Colon Carcinoma Metastatic in the Brain (tissue), 2 donors: ENCODE measurements around a stretch of chr9.

GRCh38 chr9:137026799-137027210 is 1.2 kb downstream of the ABCA2 start:
- PRO-cap, 2 experiments: no peak in any of the 2 experiments

- PRO-cap, 2 experiments: no peak in any of the 2 experiments
Measured at GRCh38 chr9:137040180-137040827, 5.7 kb downstream of the NPDC1 start.

DNA sequence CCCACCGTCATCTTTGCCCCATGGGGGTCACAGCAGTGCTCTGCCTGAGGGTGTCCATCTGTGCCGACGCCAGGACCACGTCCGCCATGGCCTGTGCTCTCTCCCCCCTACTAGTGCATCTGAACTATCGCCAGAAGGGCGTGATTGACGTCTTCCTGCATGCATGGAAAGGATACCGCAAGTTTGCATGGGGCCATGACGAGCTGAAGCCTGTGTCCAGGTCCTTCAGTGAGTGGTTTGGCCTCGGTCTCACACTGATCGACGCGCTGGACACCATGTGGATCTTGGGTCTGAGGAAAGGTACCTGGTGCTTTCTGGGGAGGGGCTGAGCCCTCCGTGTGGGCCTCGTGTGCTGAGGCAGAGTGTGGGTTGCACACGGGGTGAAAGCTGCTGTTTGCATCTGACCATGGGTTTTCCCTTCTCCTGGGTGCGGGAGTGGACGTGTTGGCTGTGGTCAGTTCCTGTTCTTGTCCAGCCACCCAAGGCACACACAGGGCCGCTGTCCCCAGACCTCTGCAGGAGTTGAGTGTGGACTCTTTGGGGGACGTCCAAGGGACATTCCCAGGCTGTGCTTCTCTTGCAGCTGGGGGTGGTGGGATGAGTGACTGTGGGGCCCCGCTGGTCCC is 12.9 kb downstream of the MAN1B1 start:
- PRO-cap, 2 experiments: no peak in any of the 2 experiments

GRCh38 chr9:137106522-137107101 is 7.9 kb downstream of the DPP7 start:
- PRO-cap, 2 experiments: no peak in any of the 2 experiments

- PRO-cap, 2 experiments: no peak in any of the 2 experiments
Measured at GRCh38 chr9:137170222-137170569, 345 bp upstream of the LRRC26 start.

DNA sequence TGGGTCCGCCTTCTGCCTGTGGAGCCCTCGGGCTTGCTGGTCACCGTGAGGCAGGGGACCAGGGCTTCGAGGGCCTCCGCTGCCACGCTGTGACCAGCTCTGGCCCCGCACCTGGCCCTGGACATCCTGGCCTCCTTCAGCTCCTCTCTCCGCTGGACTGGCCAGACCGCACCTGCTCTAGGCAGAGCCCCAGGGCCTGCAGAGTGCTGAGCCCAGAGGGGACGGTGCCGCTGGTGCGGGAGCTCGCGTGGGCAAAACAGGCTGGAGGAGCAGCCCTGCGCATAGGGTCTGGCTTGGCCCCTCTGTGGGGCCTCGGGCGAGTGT is 828 bp upstream of the RNF208 start:
- PRO-cap, 2 experiments: no peak in any of the 2 experiments

DNA sequence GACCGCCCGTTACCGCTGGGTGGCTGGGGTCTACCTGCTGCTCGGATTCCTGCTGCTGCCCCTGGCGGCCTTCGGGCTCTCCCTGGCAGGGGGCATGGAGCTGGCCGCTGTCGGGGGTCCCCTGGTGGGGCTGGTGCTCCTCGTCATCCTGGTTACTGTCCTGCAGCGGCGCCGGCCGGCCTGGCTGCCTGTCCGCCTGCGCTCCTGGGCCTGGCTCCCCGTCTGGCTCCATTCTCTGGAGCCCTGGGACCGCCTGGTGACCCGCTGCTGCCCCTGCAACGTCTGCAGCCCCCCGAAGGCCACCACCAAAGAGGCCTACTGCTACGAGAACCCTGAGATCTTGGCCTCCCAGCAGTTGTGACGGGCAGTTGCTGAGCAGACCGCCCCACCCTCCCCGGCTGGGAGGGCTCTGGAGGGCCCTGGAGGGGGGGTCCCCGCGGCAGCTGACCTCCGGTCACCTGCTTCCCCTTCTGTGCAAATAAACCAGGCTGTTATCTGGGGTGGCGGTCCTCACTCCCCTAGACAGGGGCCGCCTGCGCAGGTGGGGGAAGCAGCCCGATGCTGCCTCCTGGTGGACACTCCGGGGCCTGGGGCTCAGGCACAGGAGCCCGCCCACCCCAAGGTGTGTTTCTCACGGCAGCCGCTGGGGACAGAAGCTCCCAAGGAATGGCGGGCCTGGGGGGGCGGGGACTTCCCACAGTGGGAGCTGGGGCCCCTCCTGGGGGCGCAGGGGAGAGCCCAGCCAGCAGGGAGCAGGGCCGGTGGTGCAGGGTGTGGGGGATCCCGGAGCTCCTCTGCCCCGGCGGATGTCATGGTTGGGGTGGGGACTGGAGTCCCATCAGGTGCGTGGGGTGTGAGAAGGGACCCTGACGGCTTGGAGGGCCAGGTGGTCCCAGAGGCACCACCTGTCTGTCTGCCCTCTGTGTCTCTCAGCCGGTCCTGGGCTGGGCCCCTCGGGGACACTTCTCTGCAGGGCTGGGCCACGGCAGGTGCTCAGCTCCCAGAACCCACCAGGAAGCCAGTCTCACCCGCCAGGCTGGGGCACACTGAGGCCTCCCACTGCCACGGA is 4.7 kb upstream of the TUBB4B start:
- PRO-cap, 2 experiments: no peak in any of the 2 experiments

DNA sequence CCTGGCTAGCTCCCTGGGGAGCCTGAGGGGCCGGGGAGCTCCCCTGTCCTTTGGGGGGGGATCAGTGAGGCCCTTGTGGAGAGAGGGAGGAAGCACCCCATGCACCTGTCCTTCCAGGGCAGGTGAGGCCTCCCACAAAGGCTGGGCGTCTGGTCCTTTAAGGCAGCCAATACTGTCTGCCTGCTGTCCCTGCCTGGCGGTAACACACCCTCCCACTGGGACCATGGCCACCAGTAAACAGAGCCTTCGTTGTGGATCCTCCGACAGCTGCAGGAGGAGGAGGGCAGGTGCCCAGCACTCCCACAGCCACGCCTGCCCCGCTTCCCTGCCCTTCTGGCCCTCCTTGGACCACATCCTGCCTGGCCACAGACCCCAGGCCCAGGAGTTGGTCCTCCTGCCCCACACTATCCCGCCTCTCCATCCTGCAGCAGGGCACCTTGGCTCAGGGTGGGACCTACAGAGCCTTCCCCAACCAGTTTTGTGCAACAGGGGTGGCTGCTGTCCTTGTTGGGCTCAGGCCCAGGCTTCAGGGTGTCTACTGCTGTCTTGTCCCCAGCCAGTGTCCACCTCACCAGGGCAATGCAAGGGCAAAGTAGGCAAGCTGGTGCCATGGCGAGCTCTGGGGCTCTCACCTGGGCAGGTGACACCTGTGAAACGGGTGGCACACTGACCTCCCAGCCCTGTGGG is 3.0 kb upstream of the TUBB4B start:
- PRO-cap, 2 experiments: peak in 2 of 2 experiments; most common plus-strand start position 240 of the sequence (in 1); most common minus-strand start position 113 of the sequence (in 1)

- PRO-cap, 2 experiments: peak in 2 of 2 experiments; most common plus-strand start chr9:137310856 (in 2)
Measured at GRCh38 chr9:137310357-137311018, 8.4 kb upstream of the NRARP start.

DNA sequence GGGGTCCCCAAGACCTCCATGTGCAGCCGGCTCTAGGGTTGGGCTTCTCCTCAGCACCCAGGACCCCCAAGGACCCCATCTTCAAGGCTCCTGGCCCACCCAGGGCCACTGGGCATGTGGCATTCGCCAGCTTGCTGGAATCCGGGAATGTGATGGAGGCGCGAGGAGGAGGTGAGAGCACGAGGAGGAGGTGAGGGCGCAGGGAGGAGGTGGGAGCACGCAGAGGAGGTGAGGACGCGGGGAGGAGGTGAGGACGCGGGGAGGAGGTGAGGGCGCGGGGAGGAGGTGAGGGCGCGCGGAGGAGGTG is 41.2 kb downstream of the EXD3 start:
- PRO-cap, 2 experiments: no peak in any of the 2 experiments

- PRO-cap, 2 experiments: no peak in any of the 2 experiments
Measured at GRCh38 chr9:137391304-137391852, 31.6 kb downstream of the EXD3 start.

DNA sequence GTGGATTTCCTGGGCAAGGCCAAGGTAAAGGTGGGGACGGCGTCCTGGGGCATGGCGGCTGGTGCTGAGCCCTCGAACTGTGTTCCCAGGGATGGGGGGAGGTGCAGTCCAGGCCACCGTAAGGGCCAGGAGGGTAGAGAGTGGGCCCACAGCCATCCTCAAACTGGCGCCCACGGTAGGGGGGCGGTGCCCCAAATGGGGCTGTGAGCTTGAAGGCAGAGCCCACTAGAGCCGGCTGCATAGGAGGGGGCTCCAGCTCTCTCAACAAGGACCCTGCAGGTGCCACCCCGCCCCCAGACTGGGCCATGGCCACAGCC is 6.1 kb downstream of the NOXA1 start:
- PRO-cap, 2 experiments: no peak in any of the 2 experiments

GRCh38 chr9:137452211-137452968 is 6.7 kb downstream of the NSMF start:
- PRO-cap, 2 experiments: no peak in any of the 2 experiments

DNA sequence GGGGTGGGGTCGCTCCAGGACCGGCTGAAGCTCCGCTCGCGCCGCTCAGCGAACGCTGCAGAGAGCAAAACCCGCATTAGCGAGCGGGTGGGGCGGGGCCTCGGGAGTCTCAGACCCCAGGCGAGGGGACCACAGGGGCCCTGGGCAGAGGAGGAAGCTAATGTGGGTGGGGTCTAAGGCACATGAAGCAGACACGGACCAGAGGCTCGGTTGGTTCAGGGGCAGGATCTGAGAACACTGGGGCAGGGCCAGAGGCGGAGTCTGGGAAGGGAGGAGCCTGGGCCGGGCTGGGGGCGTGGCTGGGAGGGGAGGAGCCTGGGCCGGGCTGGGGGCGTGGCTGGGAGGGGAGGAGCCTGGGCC is 5.4 kb downstream of the NSMF start:
- PRO-cap, 2 experiments: peak in 1 of 2 experiments; most common minus-strand start position 229 of the sequence (in 1)

DNA sequence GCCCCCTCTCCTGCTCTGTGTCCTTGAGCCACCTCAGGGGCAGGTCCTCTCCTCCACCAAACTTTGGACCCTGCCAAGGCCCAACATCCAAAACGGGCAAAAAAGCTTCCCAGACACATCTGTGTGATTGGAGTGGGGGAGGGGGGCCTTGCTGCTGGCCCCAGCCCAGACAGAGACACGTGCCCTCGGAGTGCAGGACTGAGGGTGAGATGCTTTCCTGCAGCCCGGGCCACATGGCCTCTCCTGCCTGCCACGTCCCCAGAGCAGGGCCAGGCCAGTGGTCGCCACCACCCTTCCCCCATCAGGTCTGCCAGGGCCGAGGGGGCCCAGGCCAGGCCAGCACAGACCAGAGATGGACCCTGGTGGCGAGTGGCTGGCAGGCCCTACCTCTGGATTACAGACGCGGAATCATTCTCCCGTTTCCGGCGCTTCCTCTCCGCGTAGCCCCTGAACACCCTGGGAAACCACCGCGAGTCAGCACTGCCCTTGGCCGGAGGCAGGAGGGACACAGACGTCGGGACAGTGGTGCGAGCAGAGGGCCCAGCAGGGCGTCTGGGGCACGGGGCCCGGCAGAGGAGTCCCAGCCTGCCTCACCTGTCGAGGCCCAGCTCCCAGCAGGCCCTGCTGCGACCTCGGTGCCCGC is 4.2 kb downstream of the NSMF start:
- PRO-cap, 2 experiments: no peak in any of the 2 experiments

DNA sequence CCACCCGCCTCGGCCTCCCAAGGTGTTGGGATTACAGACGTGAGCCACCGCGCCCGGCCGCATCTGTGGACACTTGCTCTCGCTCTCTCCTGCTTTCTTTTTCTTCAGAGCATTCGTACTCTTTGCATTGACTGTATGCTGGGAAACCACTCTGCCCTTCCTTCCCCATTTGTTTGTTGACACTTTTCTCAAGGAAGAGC is 28.9 kb downstream of the EHMT1 start:
- PRO-cap, 2 experiments: no peak in any of the 2 experiments

DNA sequence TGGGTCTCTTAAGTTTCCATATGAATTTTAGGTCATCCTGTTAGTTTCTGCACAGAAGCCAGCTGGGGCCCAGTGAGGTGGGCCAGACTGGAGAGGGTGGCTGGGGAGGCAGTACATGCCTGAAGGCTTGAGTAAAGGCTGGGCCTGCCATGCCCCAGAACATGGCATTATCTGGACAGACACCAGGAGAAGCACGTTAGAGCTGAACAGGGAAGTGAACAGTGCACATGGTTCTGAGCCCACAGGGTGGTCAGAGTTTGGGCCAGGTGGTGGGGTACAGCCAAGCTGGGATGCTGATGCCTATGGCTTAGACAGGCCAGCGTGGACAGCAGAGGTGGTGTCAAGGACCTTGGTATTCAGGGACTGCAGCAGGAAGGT is 35.8 kb downstream of the EHMT1 start:
- PRO-cap, 2 experiments: no peak in any of the 2 experiments

DNA sequence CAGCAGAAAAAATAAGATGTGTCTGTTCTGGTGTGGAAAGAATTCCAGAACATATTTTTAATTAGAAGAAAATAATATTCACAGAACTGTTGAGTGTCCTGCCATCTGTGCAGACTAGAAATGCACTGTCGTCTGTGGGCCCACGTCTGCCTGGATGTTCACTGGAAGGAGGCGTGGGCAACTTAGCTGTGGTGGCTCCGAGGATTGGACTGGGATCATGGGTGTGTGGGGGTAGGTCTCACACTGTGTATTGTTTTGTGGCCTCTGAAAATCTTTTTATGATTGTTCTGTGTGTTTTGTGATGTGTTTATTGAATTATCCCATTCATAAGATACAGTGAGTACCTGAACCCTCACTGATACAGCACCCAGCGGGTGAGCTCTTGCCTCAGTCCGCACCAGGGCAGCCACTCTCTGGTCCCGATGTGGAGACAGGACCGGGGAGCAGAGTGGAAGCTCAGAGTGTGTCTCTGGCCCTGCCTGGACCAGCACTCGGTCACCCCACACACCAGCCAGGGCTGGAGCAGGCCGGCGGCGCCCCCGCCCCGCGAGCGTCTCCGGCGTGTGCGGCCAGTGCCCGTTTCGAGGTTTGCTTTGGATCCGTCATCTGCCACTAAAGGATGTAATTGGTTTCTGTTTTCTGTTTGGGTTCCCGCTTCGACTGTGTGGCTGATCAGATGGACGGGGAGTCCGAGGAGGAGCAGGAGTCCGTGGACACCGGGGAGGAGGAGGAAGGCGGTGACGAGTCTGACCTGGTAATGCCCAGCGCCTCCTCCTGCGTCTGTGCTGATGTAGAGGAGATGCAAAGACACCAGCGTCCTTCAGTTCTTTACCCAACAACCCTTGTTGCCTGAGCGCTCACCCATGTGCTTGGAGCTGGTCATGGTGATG is 125.7 kb upstream of the CACNA1B start:
- PRO-cap, 2 experiments: no peak in any of the 2 experiments

DNA sequence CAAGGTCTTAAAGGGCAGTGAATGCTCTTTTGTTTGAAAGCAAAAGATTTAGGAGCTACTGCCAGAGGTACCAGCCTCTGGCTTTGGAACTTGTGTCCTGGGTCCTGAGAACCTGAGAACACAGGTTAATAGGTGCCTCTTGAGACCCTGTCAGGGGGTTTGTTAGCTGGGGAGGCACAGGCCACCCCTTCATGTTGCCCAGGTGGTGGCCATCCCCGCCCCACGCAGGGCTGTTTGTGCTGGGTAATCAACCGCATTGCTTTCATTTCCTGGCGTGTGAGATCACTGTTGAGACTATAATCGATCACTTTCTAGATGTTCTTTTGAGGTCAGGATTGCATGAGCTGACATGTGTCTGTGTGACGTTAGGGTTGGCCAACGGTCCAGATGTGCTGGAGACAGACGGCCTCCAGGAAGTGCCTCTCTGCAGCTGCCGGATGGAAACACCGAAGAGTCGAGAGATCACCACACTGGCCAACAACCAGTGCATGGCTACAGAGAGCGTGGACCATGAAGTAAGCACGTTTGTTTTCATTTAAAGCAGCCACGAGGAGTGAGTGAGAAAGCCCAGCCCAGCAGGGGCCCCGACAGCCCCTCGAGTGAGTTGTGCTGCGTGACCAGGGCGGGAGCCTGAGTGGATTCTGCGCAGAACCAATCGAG is 115.1 kb upstream of the CACNA1B start:
- PRO-cap, 2 experiments: no peak in any of the 2 experiments

- PRO-cap, 2 experiments: no peak in any of the 2 experiments
Measured at GRCh38 chr9:137794396-137794969, 83.1 kb upstream of the CACNA1B start.